ENCODE results near the genes GLDC, PTPRD and MPDZ.

DNA sequence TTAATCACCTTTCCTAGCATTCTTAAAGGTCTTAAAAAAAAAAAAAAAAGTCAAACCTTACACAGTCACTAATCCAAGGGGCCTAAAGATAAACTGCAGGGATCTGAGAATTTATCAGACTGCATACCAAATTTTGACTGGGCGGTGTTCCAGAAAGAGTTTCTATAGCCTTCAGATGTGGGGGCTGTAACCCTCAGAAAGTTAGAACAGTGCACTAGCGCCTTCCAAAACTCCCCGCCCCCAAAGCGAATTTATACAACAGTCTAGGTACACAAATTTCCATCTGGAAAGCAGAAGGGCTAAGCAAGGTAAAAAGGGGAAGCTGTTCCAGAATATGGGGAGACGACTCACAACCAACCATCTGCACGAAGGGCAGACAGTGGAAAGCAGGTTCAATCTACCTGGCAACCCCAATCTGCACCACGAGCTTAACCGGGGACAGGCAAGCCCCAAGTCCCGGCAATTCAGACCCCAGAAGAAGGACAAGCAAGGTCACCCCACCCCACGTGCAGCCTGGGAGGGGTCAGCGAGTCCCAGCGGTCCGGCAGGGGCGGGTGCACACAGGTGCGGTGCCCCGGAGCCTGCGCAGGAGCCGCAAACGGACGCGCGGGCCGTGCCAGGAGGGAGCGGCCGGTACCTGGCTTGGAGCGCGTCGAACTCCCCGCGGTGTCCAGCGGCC, 725 bp downstream of the ERMP1 start:
- PRO-cap = no peak

GRCh38 chr9:5844544-5845120, 11.7 kb upstream of the ERMP1 start:
- PRO-cap = no peak

GRCh38 chr9:5886286-5886589, 4.5 kb upstream of the MLANA start:
- PRO-cap = no peak

DNA sequence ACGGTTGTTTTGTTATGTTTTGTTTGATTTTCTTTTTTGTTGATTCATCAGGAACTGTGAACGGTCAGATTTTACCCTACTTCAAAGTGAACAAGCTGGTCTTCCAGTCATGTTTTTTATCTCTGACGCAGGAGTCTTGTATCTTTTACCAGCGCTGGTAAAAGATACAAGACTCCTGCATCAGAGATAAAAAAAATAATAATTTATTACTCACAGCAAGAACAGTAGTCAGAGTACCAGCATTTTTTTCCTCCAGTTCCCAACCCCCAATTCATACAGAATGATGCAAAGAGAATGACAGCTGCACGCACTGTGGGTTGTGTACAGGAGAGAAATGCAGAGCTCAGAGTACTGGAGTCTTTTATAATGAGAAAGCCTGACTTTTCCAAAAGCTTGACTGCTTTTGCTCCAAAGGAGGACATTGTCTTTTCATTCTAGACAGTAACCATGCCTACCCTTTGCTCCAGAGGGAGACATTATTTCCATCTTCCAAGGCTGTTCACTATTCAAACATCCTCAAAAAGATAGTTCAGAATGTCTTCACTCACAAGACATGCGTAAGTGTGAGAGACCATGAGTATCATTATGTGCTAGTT, 14.2 kb upstream of the RANBP6 start:
- PRO-cap = no peak

DNA sequence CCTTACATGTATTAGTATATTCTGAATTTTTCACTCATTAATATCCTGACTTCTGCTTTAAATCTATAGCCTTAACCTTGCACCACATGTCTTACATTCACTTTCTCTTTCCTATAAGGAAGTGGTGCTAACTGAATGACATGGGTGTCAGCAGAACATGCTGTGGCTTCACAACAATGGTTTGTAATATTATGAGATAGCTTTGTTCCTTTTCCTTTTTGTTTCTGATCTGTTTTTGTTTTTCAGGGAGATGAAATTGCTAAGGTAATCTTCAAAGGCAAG, 53.5 kb upstream of the RANBP6 start:
- PRO-cap = no peak

GRCh38 chr9:6079449-6079825, 64.0 kb upstream of the RANBP6 start:
- PRO-cap = no peak

- PRO-cap = no peak
These were observed 68.6 kb downstream of the UHRF2 start for GRCh38 chr9:6481389-6482128.

- PRO-cap = no peak
These were observed 85.0 kb downstream of the UHRF2 start for GRCh38 chr9:6497858-6498609.

DNA sequence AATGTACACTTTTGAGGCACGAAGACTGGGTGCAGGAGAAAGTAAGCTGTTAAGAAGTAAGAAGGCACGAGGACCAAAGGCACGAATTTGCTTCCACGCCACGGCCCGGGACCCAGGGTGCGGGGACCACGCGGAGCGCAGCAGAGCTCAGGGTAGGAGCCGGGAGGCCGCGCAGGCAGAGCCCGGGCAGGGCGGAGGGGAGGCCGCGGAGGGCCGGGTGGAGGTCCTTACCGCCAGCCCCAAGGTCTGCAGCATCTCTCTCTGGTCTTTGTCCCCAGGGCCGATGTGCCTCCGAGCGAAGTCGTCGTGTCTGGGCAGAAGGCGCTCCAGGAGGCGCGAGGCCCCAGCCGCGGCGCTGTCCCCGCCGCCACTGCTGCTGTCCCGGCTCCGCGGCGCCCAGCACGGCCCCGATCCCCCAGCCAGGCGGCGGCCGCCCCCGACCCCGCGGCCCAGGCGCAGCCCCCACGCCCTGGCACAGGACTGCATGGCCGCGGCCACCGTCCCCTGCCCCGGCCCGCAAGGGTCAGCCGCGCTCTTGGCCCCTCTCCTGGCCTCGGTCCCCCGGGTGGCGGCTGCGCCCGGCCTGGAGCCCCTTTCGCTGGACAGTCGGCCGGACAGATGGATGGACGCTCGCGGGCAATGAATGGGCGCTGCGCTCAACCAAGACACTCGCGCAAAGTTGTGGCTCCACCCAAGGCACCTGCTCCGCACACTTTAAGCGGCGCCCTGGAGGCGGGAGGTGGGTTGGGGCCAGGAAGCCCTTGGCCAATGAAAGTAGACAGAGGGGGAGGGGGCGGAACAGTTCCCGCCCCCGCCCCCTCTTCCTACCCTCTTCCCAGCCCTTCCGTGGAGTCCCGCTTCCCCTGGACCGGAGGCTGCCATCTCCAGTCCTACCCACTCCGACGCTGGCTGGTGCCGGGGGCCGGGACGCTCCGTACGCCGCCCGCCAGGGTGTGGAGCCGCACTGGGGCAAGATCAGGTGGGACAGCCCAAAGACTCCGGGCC, at the start of gene GLDC:
Gene GLDC, minus strand, starts transcription at position 716 of the 1,005 bp plus-strand sequence.
- PRO-cap = no peak

DNA sequence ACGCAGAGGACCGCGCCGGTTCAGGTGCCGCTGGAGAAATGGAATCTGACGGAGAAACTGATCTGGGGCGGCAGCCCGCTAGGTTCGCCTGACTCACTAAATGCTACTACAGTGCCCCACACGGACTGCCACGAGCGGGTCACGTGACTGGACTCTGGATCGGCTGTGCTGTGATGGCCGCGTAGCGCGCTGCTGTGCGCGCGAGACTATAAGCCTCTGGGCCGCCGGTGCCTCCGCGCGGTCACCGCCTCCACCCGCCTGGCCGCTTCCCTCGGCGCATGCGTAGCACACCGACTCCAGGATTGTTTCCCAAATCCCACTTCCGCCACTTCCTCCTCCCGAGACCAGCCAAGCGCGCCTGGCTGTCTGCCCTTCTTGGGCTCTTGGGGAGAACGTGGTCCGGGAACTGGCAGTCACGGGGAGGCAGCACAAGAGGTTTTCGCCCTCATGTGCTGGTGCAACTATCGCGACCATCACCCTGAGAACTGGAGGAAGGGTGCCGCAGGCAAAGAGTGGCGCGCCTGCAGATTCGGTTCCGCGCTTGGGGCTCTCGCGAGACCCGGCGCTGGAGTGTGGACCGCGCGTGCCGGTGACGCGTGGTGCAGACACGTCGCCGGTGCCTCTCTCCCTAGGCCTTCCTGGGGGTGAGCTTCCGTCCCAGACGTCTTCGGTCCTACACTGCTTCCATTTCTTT, 35.8 kb upstream of the GLDC start:
- PRO-cap = bidirectional peak, plus-strand start at position 328 of the sequence, minus-strand start at position 86 of the sequence; bidirectional peak, plus-strand start at position 604 of the sequence, minus-strand start at position 487 of the sequence

DNA sequence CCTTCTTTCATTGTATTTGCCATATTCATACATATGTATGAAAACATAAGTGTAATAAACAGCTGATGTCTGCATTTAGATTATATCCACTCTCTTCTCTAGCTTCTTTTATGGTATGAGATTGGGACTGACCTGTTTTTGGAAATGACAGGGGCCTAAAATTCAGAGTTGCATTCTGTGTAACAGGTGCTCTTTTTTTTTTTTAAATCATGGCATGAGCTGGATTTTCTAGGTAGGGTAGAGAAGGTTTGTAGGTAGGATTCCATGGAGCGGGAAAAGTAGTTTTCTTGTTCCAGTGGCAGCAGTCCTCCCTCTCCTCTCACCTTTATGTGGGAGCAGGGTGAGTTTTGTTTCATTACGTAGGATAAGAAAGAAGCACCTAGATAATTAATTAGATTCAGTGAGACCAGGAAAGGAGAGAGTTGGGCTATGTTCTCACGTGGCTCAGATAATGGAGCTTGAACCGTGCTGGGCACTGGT, 132.7 kb downstream of the KDM4C start:
- PRO-cap = no peak

DNA sequence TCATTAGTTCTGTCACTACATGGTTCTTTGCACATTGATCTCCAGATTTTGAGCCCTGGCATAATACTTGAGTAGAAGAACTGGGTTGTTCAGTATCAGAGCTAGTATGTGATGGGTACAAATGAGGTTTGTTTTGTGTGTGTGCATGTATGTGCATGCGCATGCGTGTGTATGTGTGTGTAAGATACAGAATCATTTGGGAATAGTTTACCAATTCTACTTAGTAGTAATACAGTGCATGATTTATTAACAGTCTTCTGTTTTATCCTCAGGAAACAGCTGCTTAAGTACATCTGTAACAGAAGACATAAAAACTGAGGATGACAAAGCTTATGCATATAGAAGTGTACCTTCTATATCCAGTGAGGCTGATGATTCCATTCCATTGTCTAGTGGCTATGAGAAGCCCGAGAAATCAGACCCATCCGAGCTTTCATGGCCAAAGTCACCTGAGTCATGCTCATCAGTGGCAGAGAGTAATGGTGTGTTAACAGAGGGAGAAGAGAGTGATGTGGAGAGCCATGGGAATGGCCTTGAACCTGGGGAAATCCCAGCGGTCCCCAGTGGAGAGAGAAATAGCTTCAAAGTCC, 228.4 kb downstream of the KDM4C start:
- PRO-cap = no peak

DNA sequence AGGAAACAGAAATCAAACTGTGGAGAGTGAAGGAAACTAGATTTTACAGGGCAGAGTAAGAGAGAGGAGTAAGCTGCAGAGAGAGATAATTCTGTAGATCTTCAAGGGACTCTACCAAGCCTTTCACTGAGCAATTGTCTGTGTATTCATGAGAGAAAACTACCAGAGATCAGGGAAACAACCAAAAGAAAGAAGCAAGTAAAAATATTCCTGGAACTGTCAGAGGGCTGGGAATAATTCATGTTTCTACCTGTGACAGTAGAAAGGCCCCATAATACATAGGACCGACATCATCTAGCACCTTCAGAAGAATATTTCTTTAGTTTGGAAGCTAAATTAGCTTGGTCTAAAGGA, 1084.7 kb downstream of the PTPRD start:
- PRO-cap = no peak

DNA sequence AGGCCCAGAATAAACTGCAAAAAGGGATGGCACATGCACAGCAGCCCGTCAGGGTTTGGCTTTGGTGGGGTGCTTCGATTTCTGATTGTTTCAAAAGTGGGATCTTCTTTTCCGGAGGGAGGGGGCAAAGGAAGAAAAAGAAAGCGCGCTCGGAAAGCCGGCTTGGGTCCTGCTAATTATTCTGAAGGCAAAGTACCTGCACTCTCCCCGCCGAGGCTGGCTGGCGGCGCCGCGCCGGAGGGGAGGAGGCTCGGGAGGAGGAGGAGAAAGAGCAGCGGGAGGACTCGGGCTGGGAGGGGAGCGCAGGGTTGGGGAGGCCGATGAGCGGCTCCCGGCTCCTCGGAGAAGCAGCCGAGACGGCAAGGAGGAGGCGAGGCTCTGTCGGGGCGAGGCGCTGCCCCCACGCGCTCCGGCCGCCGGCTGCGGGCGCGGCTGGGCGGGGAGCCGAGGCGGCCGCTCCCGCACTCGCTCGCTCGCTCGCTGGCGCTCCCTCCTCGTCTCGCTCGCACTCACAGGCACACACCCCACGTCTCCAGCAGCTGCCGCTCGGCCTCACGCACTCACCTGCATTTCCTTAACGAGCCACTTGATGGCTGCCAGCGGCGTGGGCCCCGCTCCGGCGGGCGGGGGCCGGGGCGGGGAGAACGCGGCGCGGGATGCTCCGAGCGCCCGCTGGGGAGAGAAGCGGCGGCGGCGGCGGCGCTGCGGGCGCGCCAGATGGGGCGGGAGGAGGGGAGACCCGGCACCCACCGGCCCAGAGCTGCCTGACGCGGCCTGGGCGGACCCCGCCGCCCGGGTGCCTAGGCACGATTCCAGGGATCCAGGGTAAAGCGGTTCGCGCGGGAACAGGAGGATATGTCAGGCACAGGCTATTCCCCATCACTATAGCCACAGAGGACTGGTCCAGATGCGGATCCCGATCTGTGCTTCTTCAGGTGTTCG, at the start of gene PTPRD:
Gene PTPRD, minus strand, starts transcription at position 511 of the 942 bp plus-strand sequence.
- PRO-cap = no peak

DNA sequence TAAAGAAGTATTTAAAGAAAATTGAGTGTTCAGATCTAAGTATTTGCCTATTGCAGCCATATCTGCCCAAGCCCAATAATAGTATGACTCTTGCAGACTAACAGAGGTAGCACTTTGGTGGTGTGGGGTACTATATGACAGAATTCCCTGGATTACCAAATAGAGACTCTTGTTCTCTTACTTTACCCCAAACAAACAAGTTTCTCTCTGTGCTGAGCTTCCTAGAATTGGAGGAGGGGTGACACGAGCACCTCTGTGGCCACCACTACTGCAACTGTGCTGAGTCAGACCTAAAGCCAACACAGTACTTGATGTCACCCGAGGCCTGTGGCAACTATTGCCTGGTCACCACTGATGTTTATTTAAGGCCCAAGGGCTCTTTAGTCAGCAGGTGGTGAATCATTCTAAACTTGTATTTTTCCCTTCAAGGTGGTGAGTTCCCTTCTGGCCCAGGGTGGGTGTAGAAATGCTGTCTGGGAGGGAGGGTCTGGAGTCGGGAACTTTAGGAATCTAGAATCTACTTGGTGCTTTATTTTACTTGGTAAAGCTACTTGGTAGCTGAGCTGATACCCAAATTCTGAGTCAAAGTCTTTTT, 9.6 kb downstream of the LURAP1L start:
- PRO-cap = no peak

DNA sequence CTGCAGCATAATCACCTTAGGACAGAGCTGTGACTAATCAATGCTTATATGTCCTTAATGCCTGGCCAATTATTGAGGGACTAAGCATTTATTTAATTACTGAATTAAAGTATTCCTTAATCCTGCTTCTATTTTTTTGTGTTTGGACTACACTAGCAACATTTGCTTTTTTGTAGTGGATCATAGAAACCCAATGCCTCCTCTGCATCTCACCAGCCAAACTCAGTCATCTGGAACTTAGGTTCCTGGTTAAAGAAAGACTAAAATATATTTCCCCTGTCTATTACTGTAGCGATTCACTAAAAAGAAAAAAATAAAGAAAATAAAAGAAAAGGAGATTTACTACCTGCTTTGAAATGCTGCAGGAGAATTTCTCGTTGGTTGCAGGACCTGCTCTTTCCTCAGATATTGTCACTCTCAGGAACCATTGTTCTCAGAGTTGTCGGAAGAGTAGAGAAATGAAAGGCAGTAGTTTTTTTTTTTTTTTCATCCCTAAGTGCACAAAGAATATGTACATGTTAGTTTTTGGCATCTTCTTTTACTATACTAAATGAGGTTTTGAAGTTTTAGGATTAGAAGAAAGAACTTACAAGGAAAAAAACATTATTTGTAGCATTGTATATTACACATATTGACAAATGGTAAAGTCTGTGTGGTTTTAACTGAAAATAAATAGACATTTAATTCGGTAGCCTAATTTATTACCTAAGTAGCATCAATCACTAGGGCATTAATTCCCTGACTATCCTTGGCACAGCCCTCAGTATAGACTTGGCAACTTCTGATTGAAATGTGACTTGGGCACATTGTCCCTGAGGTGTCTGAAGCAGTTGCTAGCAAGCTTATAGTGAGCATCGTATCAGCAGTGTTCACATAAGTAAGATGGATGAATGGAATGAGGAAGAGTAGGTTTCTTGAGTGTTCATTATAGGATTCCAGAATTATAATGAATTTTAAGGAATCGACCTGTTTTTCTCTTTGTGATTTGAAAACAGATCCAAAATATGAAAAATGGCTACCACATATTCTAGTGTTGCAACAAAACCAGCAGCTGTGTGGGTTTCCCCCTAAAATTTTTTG, 15.8 kb downstream of the LURAP1L start:
- PRO-cap = no peak

DNA sequence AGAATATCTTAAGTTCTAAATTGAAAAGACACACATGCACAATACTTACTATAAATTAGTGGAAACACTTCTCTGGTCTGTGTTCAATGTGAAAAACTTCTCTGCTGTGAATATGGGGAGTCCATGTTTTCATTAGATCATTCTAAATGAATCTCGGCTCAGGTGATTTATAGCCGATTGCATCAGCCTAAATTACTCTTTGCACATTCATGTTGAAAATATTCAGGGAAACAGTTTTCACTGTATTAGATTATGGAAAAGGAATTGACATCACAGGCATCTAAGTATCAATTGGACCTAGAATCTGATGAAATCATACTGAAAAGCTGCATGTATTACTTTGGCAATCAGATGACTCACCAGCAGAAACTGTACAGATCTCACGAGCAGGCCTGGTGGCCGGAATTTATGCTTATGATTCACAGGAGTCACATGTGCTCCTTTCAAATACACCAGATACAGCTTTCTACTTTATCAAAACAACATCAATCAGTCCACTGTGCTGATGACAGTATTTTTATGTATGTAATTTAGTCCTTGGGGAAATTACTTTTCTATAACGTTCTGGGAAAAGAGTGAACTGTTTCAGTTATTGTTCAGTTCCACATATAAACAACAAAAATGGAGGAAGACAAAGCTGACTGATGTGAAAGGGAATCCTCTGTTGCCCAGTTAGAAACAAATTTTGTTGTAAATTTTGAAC, 39.6 kb downstream of the LURAP1L start:
- PRO-cap = no peak

GRCh38 chr9:13277905-13278769, 1.4 kb downstream of the MPDZ start:
- PRO-cap = bidirectional peak, plus-strand start at chr9:13278650, minus-strand start at chr9:13278434

GRCh38 chr9:13278770-13280114, at the start of gene MPDZ:
TSS of gene MPDZ (minus strand) at chr9:13279692.
- PRO-cap = bidirectional peak, plus-strand start at chr9:13279348, minus-strand start at chr9:13279347; unidirectional peak, minus-strand start at chr9:13279518; unidirectional peak, minus-strand start at chr9:13279663

- PRO-cap = no peak
These were observed 205.4 kb upstream of the MPDZ start for GRCh38 chr9:13484812-13485320.